NALM6 (cell line): ENCODE measurements around a stretch of chr20.

GRCh38 chr20:63944368-63944936, 11.8 kb downstream of the UCKL1 start:
- PRO-cap: no peak

DNA sequence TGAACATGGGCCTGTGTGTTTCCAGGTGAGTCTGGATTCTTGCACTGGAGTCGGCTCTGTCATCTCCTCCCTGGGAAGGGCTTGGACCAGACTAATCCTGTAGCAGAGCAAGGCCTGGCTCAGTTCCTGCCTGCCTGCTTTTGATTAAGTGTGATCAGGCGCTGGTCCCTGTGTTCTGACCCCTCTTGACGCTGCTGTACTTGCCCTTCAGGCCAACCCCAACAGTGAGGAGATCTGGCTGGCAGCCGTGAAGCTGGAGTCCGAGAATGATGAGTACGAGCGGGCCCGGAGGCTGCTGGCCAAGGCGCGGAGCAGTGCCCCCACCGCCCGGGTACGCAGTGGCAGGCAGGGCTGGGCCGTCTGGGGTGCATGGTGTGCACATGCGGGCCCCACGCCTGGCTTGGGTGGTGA, 10.2 kb upstream of the C20orf204 start:
- PRO-cap: no peak

- PRO-cap: no peak
Observed at GRCh38 chr20:64102445-64103101, 4.8 kb downstream of the NPBWR2 start.

DNA sequence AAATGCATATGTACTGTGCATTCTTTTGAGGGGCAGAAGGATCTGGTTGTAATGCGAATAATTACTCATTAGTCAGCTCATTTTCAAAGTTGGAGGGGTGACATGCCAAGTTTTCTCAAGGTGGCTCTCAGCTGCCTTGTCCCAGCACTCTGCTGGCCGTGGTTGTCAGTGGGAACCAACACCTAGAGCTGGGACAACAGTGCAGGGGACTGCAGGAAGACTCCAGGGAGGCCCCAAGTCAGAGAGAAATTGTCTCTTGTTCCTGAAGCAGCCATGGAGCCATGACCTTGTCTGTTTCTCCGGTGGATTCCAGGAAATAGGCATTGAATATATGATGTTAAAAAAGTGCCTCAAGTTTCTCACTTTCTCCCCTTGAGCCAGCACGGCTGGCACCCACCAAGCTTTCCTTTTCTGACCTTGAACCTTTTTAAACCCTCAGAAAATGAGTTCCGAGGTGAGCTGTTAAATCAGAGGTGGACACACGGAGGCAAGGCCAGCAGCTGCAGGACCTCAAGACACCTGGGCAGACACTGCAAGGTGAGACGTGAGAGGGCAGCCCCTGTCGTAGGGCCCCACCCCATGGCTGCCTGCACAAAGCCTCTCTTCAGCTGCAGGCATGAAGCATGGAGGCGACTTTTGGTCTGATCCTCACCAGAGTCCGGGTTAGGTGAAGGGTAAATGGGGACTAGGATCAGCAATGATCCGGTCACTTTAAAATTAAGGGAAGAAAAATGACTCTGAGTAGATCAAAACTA, 25.5 kb downstream of the MYT1 start:
- PRO-cap: no peak

DNA sequence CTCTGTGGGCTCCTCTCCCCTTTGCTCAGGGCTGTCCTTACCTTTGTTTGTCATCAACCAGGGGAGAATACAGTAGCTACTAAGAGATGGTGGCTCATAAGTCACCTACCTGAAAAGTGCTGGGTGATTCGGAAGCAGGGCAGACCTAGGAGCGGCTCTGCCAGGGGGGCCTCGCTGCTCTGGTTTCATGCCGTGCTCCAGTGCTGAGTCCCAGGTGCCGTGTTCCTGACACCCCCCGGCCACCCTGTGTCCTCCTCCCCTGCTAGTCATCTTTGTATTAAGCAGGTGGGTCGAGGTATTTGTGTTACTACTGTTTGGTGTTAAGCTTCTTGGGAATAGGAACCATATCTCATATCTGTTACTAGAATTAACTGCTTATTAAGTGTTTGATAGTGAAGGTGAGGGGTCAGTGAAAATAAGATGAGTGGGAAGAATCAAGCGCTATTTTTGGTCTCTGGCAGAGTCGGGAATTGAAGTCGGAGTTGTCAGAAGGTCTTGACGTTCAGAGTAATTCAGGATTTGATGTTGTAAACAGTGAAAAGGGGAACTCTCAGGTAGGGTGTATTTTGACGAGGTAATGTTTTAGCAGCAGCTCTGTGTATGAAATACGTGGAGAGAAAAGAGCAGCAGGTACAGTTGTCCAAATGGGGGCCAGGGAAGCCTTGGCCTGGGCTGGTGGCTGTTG, 7.3 kb downstream of the PCMTD2 start:
- PRO-cap: no peak

DNA sequence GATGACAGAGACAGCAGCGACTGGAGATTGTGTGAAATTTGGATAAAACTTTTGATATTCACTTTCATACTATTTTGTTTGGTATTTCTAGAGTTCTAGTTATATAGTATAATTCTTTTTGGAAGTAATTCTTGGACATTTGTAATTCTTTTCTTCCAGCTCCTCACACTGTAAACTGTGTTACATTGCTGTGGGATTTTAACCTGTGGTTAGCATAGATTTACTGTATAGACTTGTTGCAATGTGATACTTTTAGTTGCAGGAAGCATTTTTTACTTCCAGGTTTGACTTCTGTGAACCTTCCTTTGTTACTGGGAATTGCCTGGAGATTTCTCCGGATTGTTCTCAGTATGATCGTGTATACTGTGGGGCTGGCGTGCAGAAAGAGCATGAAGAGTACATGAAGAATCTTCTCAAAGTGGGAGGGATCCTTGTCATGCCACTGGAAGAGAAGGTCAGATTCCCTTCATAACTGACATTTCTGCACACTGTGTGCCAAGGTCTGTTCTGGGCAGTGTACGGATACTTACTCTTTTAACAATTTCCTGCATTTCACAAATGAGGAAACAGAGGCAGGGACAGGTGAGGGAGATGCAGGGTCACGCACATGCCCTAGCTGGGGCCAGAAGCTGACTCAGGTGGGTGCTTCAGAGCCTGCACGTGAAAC, 9.6 kb downstream of the PCMTD2 start:
- PRO-cap: no peak

DNA sequence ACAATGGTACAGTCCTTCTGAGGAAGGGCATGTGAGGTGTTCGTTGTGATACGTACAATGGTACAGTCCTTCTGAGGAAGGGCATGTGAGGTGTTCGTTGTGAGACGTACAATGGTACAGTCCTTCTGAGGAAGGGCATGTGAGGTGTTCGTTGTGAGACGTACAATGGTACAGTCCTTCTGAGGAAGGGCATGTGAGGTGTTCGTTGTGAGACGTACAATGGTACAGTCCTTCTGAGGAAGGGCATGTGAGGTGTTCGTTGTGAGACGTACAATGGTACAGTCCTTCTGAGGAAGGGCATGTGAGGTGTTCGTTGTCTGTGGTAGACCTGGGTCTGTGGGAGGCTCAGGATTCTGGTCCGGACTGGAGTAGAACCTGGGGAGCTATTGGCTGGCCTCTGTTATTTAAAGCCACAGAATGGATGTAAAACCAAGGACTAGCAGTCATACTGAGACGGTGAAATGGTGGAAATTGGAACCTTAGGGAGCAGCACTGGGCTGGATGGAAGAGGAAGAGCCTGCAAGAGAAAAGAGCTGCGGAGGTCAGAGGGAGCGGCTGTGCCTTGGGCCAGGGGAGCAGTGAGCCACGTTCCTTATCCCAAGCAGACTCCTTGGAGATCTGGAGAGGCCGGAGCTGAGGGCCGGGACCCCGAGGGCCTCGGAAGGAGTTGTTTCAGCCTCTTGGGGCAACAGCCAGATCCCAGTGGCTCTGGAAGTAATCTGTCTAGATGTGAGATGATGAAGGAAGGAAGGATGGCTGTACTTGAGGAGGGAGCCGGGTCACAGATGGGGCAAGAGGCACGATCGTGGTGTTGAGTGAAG, 15.9 kb downstream of the PCMTD2 start:
- PRO-cap: no peak